ENCODE measurements around the genes ITLN2 and KLHDC9.

GRCh38 chr1:160285944-160286736 is 1.2 kb upstream of the PEX19 start:
- PRO-cap: no peak
- RAMPAGE, long total RNA, 2 experiments: no peak in any of the 2 experiments

- PRO-cap: no peak
- RAMPAGE, long total RNA, 2 experiments: no peak in any of the 2 experiments
These were observed 25.9 kb downstream of the COPA start for GRCh38 chr1:160317185-160317476.

- PRO-cap: no peak
- RAMPAGE, long total RNA, 2 experiments: no peak in any of the 2 experiments
These were observed 759 bp downstream of the COPA start for GRCh38 chr1:160342044-160342937.

GRCh38 chr1:160399515-160400224 is 694 bp upstream of the VANGL2 start:
- PRO-cap: no peak
- RAMPAGE, long total RNA, 2 experiments: no peak in any of the 2 experiments

DNA sequence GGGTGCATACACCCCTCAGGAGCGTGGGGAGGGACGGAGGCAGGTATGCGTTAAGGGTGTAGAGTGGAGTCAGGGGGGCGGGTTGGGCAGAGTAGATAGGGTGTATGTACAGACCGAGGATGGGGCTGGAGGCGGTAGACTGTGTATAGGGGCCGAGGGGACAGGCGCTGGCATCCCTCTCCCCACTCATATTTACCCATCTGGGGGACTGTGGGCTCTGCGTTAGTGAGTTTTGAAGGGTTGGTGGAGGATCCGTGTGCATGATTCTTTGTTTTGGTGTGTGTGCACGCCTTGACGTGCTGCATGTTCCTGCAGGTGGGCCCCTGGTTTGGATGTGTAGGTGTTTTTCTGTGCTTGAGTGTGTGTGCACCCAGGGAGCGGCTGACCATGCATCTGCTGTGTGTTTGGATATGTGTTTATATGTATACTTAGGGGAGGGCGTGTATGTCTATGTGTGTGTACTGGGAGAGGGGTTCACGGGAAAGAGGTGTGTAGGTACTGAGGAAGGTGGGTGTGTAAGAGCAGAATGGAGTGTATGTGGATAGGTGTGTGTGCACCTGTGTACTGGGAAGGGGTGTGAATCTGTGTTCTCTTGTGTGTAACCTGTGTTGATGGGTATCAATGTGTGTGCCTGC is 1.0 kb downstream of the VANGL2 start:
- PRO-cap: no peak
- RAMPAGE, long total RNA, 2 experiments: no peak in any of the 2 experiments

DNA sequence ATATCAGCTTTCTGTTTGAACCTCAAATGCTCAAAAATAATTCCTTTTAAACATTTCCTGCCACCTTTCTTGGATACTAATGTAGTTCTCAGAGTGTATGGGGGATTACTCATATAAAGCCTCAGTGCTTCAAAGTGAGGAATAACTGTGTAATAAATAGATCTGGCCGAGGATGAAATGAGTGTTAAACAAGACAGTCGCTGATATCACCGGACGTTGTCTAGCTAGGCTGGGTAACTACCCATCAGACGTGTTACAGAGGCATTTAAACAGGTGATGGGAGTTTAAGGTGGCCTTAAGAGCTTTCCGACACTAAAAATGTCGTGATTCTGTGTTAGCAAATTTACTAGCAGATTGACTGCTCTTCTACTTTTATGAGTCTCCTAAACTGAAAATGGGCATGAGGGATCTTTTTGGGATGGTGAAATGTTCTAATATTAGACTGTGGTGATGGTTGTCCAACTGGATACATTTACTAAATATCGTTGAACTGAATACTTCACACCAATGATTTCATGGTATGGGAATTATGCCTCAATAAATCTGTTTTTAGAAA is 53.2 kb downstream of the VANGL2 start:
- PRO-cap: no peak
- RAMPAGE, long total RNA, 2 experiments: no peak in any of the 2 experiments

DNA sequence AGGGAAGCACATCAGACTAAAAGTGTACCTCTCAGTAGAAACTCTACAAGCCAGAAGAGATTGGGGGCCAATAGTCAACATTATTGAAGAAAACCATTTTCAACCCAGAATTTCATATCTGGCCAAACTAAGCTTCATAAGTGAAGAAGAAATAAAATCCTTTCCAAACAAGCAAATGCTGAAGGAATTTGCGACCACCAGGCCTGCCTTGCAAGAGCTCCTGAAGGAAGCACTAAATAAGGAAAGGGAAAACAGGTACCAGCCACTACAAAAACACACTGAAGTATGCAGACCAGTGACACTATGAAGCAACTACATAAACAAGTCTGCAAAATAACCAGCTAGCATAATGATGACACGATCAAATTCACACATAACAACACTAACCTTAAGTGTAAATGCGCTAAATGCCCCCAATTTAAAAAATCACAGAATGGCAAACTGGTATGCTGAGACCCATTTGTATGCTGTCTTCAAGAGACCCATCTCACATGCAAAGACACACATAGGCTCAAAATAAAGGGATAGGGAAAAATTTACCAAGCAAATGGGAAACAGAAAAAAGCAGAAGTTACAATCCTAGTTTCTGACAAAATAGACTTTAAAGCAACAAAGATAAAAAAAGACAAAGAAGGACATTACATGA is 19.9 kb downstream of the CD84 start:
- PRO-cap: no peak
- RAMPAGE, long total RNA, 2 experiments: no peak in any of the 2 experiments

DNA sequence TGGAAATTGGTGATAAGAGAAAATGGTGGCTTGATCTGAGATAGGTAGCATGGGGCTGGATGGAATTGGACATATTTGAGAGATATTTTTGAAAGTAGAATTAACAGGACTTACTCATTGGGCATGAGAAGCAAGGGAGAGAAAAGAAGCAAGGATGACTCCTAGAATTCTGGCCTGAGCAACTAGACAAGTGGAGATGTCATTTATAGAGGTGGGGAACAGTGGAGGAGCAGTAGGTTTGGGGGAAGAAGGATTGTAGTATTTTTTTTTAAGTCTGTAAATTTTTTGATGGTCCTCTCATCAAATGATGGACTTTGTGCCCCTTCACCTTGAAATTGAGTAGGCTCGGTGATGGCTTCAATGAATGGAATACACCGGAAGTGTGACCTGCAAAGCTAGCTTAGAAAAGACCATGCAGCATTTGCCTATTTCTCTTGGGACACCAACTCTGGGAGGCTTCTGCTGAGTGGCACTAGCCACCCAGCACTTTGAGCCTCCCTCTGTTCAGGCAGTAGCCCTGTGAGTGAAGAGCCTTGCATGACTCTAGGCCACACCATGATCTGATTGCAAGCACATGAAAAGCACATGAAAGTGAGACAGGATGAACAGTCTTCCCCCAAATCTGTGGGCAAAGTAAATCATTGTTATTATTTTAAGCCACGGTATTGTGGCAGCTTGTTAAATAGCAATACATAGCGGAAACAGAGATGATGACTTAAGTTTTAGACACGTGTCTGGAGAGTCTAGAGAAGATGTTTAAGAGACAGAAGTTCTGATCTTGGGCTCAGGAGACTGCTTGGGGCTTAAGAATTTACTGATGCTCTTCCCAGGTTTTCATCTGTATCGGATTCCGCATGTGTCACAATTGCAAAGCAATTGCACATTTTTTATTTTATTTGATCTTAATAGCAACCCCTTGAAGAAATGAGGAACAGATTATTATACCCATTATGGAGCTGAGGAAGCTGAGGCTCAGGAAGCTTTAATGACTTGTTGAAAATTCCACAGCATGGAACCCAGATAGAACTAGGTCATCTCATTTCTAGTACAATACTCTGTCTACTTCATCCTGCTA is 2.8 kb downstream of the CD48 start:
- PRO-cap: no peak
- RAMPAGE, long total RNA, 2 experiments: no peak in any of the 2 experiments

DNA sequence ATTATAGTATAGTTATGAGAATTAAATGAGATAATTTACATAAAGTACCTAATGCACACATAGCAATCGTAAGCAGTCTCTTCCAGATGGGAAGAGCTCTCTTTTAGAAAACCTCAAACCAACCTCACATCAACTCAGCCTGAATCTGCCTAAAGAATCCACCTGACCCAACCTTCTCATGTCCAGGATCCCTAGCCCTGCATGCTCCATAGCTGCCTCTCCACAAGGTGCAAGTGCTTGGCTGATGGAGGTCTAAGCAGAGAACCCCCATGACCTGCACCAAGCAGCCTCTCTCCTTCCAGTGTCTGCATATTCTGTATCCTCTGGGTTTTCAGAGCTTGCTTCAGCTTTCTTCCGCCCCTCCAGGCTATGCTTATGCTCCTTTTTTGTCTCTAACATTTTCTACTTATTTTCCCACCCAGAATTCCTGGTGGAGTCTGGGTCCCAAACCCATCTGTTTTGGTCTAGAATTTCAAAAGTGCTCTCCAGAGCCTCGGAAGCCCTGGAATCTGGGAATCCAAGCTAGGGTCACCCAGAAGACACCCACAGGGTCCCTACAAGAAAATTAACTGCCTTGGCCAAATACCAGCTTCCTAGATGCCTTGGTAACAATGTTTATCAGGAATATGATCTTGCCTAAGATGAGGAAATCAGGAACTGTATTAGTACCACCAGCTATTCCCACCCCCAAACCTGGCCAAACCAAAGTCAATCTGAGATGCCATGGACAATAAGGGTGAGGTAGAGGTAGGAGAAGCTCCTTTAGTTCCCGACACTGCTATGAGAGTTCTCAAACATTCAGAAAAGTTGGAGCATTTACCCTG is 2.6 kb downstream of the LY9 start:
- PRO-cap: no peak
- RAMPAGE, long total RNA, 2 experiments: no peak in any of the 2 experiments

DNA sequence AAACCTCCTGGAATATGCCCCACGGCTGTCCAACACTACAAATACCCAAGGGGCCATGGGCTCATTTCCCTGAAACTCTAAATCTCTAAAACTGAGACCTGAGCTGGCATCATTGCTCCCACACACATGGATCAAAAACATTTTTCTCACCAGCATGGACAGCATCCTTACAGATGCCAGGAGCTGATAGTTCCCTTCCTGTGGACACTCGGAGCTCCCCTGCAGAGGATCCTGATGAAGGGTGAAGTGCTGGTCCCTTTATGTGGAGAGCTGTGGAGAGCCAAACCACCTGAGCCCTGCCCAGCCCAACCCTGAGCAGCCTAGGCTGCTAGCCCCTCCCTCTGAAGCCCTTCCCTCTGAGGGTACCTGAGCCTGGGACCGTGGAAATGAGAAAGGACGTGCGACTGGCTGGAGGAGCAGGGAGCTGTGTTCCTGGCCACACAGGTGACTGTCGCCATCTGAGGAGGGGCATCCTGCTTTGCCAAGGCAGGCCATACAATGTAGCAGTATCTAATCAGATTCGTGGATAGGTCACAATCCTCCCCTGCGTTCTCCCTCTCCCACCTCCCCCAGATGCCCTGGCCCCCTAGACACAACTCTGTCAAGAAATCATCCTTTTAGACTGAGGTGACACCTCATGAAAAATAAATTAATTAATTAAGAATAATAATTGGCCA is at the start of gene ITLN2:
Gene ITLN2 (minus strand): TSS at position 233 of the 677 bp plus-strand sequence.
- PRO-cap: no peak
- RAMPAGE, long total RNA, 2 experiments: start-site peak on the minus strand in 1 of 2 experiments, centred at position 447 of the sequence, 8 reads per replicate

DNA sequence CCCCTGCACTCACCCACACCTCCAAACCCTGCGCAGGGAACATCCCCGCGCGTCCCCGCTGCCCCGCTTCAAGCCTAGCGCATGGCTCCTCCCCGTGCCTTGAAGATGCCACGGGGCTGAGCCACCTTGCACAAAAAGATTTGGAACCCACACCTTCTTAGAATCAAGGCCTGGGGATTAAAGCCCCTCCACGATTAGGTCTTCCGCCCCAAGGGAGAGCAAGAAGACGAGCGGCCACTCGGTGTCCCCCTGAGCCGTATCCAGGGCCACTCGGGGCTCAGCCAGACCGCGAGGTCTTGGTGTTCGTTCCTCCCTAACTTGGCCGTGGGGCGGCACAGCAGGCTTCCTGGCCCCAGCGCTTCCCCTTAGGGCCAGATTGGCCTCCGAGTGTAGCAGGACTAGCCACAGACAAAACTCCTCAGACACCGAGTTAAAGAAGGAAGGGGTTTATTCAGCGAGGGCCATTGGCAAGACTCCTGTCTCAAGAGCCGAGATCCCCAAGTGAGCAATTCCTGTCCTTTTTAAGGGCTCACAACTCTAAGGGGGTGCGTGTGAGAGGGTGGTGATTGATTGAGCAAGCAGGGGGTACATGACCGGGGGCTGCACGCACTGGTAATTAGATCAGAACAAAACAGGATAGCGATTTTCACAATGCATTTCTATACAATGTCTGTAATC is 27.5 kb upstream of the ITLN2 start:
- PRO-cap: no peak
- RAMPAGE, long total RNA, 2 experiments: no peak in any of the 2 experiments

DNA sequence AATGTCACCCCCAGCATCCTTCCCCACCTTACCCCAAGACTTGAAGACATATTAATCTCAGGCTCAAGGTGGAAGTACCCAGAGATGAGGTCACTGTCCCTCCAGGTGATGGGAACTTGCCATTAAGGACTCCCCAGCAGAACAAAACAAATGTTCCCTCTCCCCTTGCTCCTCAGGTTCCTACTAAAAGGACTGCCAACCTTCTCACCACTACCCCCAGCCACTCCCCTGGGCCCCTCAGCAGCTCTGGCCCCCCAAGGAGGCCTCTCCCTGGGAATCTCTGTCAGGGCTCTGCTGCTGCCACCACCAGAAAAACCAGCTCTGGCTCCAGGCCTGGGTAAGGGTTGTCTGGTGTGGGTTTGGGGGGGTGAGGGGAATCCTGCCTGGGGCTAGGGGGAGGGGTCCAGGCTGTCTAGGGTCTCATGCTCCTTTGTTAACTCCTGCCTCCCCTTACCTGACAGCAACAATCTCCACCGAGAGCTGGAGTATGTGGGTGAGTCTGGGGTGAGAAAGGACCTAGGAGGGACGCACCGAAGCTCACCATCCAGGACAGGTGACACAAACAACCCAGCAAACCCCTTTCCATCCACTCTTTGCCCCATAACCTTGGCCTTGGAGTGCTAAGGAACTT is 4.8 kb downstream of the NECTIN4 start:
- PRO-cap: no peak
- RAMPAGE, long total RNA, 2 experiments: no peak in any of the 2 experiments

DNA sequence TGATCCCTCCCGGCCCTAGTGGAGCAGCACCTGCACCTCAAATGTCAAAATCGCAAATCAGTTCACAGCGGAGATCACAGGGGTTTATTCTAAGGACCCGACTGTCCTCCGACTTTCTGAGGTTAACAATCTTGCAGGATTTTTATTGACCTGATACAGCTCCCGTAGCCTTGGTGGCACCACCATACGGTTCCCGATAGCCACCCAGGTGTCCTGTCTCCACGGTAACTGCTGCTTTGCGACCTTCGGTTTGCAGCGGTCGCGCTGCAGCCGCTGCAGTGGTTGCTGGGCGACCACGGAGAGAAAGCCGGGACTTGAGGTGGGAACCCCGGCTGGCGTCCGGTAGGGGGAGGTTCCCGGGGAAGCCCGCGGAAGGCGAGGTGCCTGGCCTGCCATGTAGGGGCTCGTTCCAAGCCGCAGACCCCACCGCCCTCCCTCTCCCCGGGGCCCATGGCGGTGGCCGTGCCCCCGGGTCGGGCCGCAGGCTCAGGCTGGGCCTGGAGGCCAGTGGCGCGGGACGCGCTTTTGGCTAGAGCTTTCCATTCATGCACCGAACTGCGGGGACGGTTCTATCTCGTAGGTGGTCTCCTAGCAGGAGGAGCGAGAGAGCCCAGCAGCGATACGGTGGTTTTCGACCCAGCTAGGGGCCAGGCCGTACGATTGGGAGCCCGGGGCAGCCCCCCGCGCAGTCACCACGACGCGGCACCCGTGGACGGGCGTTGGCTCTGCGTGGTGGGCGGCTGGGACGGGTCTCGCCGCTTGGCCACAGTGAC is at the start of gene KLHDC9:
Gene KLHDC9 (plus strand): TSS at position 276 of the 773 bp plus-strand sequence.
- PRO-cap: bidirectional peak, plus-strand start at position 276 of the sequence, minus-strand start at position 198 of the sequence
- RAMPAGE, long total RNA, 2 experiments: start-site peak on the plus strand in 2 of 2 experiments, centred at positions 288 to 299 of the sequence, 13 to 55 reads per replicate

GRCh38 chr1:161193942-161194401 is 4.9 kb downstream of the ADAMTS4 start:
- PRO-cap: no peak
- RAMPAGE, long total RNA, 2 experiments: no peak in any of the 2 experiments

DNA sequence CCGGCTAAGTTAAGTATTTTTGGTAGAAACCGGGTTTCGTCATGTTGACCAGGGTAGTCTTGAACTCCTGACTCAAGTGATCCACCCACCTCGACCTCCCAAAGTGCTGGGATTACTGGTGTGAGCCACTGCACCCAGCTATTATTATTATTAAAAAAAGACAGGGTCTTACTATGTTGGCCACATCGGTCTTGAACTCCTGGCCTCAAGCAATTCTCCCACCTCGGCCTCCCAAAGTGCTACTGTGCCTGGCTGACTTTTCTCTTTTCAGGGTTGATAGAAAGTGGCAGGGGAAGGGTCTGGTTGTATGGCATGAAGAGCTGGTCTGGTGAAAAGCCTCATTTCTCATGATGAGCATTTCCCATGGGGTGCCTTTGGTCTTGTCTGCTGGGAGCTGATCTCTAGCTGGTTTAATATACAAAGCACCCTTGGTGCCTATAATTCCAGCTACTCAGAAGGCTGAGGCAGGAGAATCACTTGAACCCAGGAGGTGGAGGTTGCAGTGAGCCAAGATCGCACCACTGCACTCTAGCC is 724 bp downstream of the FCER1G start:
- PRO-cap: no peak
- RAMPAGE, long total RNA, 2 experiments: no peak in any of the 2 experiments

DNA sequence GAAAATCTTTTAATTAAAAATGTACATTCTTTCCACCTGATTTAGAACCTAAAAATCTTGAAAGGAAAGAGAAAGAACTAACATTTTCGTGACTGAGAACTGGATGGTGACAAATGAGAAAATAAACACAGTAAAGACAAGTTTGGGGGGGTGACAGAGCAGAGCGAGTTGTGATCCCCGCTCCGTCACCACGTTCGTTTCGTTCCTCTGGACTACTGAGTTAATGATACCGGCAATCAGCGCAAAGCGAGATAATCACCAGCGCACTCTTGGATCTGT is 31.2 kb upstream of the CFAP126 start:
- PRO-cap: unidirectional peak, plus-strand start at position 161 of the sequence
- RAMPAGE, long total RNA, 2 experiments: no peak in any of the 2 experiments

GRCh38 chr1:161427968-161428515 is 60.4 kb upstream of the CFAP126 start:
- PRO-cap: no peak
- RAMPAGE, long total RNA, 2 experiments: no peak in any of the 2 experiments

DNA sequence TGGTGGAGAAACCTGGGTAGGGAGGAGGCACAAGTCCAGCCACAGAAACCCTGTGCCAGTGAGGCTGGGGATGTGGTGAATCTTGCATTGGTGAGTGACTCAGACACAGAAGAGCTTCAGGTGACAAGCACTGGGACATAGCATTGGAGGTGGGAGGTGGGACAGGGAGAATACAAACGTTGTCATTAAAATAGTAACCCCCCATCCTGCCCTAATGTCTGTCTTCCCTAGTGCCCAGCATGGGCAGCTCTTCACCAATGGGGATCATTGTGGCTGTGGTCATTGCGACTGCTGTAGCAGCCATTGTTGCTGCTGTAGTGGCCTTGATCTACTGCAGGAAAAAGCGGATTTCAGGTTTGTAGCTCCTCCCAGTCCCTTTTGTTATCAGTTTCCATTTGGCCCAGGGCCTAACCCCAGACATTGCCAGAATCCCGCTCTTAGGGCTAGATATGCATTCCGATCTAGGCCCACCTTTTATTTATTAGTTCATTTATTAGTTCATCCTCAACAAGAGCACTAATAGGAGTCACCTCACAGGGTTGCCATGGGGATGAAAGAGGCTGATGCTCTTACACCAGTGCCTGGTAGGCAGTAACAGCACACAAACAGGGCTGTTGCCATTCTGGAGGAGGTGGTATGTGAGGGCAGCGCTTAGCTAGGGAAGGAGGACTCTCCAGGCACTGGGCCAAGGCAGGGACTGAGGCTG is 5.5 kb downstream of the FCGR2A start:
- PRO-cap: no peak
- RAMPAGE, long total RNA, 2 experiments: no peak in any of the 2 experiments

- PRO-cap: no peak
- RAMPAGE, long total RNA, 2 experiments: no peak in any of the 2 experiments
These were observed 5.7 kb downstream of the HSPA6 start for GRCh38 chr1:161530000-161530468.

DNA sequence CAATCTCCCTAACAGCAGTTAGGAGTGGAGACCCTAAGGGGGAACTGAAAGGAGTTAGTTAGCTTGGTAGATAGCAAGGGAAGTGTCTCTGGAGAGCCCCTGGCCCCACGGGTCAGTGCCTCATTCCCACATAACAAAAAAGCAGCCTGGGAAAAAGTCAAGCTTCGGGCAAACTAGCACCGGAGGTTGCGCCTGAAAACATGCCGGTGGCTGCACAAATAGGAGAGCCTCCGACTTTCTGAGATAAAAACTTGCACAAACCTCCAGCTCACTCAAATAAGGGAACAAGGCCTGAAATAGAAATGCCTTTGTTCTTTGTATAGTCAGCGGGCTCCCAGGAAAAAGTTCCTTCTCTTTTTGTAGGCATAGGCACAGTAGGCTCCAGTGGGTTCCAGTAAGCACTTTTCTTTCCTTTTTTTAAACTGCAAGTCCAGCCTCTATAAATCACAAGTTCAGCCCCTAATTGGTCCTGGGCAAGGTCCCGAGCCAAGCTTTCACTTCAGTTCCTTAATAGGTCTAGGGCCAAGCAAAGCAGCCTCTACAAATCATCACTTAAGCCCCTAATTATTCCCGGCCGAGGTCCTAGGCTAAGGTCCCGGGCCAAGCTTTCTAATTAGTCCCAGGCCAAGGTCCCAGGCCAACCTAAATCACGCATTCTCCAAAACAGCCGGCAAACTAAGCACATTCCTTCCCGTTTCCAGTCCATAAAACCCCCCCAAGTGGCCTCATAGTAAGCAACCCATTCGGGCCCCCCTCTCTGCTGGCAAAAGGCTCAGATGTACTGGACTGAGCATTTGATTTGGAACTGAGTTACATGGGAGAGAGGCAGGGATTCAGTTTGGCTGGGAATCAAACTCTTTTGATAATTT is 8.5 kb downstream of the HSPA6 start:
- PRO-cap: unidirectional peak, plus-strand start at position 510 of the sequence
- RAMPAGE, long total RNA, 2 experiments: no peak in any of the 2 experiments

All from prostate gland (tissue), 2 donors.